Jejunum (tissue), 1 donor: Measurements from ENCODE around the genes RAB36 and BCR.

DNA sequence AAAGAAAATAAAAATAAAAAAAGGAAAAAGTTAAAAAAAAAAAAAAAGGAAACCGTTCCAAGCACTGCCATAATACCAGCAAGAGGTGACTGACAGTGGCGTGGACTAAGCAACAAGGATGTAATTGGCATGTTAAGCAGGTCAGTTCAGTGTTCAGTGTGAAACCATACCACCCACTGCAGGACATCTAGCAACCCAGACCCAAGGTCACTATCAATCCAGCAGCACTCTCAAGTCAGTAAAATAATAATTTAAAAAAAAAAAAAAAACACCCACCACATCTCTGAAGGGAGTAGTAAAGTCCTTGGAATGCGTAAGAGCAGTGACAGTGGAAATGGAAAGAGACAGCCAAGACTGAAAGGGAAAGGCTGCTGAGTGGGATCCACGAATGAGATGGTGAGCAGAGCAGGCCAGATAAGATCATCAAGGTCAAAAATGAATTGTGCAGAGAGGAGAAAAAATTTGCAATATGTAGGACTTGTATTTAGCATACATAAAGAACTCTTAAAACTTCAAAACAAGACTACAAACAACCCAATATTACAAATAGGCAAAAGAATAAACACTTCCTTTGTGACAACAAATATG lies 43.4 kb downstream of the MAPK1 start:
- PRO-cap = no peak

DNA sequence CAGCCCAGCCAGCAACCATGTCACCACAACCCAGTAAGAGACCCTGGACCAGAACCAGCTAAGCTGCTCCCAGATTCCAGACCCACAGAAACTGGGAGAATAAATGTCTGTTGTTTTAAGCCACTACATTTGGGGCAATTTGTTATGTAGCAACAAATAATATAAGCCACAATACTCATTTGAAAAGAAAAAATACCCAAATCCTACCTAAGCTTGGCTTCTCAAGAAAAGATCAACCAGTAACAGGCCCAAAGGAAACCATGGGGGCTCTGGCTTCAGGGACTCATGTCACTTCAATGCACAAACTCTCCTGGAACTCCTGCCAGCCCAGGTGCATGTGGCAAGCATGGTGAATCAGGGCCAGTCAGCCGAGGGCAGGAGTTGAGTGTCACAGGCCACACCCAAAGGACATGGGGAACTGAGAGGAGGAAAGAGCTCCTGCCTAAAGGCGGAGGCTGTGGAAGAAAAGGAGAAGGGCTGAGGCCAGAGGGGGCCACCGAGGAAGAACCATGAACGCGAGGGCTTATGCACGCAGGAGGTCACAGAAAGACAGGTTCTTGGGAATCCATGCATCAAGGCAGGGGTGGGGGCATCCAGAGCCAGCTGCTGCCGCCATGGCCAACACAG lies 15.8 kb downstream of the PPM1F start:
- PRO-cap = no peak

- PRO-cap = no peak
Observed at GRCh38 chr22:21938523-21939102, 14.0 kb downstream of the PPM1F start.

- PRO-cap = no peak
Observed at GRCh38 chr22:21984780-21985255, 2.2 kb upstream of the TOP3B start.

GRCh38 chr22:22166996-22167498 lies 77.5 kb upstream of the VPREB1 start:
- PRO-cap = no peak

DNA sequence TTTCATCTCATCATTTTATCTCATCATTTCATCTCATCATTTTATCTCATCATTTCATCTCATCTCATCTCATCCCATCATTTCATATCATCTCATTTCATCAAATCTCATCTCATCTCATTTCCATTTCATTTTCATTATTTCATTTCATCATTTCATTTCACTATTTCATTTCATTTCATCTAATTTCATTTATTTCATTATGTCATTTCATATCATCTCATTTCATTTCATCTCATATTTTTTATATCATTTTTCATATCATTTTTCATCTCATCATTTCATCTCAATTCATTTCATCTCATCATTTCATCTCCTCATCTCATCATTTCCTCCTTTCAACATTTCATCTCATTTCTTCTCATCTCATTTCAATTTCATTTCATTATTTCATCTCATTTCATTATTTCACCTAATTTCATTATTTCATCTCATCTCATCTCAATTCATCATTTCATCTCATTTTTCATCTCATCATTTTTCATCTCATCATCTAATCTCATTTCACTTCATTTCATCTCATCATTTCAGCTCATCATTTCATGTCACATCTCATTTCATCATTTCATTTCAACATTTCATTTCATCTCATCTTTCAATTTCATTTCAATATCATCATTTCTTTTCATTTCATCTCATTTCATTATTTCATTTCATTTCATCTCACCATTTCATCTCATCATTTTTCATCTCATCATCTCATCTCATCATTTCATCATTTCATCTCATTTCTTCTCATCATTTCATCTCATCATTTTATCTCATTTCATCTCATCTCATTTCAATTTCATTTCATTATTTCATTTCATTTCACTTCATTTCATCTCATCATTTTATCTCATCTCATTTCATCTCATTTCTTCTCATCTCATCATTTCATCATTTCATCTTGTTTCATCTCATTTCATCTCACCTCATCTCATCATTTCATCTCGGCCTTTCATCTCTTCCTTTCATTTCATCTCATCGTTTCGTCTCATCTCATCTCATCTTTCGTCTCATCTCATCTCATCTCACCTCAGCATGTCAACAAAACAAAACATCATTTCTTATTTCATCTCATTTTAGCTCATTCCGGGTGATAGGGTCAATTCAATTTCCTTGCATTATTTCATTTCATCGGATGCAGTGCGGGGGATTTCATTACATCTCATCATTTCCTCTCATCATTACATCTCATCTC lies 40.7 kb downstream of the VPREB1 start:
- PRO-cap = no peak

DNA sequence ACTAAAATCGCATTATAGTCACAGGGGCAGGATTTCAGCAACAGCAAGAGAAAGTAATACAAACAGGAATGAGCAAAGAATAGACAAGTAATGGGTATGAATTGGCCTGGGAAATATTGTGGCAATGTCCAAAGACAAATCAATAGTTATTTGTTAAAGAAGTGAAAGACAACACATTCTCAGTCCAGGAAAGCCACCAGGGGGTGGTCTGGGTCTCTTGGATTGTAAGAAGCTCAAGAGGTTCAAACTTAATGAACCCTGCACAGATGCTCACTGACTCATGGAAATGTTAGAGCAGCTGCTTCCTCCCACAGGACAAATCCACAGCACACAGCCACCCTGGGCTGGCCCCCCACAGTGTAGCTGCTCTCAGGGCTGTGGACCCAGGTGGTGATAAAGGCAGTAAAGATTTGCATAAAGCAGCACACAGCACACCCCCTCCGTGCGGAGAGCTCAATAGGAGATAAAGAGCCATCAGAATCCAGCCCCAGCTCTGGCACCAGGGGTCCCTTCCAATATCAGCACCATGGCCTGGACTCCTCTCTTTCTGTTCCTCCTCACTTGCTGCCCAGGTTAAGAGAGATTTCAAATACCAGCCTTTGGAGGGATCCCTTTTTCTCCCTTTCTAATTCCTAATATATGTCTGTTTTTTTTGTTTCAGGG lies 124.7 kb downstream of the VPREB1 start:
- PRO-cap = no peak

DNA sequence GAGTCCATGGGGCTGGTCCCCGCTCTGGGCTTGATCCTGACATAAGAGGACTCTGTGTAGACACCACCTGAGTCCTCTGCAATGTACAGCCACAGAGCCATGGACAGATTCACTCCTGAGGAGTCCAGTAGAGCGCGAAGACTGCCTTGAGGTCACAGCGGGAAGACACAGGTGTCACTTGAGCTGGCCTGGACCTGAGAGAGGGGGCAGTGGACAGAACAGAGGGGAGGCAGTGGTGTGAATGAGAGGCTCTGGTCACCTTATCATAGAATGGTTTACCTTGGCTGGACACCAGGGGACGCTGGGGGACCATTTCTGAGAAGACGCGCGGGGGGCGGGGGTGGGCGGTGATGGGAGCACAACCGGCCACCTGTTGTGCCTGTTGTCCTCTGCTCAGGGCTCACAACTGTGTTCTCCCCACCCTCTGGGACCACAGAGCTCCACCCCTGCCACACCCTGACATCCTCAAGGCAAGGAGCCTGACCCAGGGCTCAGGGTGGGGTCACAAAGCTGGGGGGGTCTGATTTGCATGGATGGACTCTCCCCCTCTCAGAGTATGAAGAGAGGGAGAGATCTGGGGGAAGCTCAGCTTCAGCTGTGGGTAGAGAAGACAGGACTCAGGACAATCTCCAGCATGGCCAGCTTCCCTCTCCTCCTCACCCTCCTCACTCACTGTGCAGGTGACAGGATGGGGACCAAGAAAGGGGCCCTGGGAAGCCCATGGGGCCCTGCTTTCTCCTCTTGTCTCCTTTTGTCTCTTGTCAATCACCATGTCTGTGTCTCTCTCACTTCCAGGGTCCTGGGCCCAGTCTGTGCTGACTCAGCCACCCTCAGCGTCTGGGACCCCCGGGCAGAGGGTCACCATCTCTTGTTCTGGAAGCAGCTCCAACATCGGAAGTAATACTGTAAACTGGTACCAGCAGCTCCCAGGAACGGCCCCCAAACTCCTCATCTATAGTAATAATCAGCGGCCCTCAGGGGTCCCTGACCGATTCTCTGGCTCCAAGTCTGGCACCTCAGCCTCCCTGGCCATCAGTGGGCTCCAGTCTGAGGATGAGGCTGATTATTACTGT lies 128.0 kb downstream of the ZNF280B start:
- PRO-cap = no peak

- PRO-cap = no peak
Observed at GRCh38 chr22:22409960-22410643, 98.4 kb downstream of the ZNF280B start.

DNA sequence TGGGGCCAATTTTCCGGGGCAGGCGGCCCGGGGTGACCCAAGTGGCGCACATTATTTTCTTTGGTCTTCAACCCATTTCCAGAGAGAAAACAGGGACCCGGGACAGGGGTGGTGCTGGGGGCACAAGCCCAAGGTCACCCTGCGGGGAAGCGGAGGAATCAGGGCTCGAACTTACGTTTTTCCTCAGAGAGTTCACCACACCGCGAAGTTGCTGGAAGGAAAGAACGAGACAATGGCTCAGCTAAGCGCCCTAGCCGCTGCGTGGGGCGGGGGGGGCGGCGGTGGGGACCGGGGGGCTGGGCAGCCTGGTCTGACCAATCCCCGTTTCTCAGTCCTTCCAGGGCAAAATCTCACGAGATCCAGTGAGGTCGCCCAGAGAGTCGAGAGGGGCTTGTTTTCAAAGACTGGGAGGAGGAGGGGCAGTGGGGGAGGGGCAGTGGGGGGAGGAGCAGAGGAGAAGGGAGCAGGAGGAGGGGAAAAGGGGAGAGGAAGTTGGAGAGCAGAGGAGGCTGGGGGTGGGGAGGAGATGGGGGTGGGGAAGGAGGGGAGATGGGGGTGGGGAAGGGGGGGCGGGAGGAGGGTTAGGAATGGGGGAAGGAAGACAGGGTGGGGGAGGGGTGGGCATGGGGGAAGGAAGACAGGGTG lies 1.6 kb downstream of the PRAME start:
- PRO-cap = no peak

GRCh38 chr22:22686486-22686873 lies 42.1 kb downstream of the GGTLC2 start:
- PRO-cap = no peak

DNA sequence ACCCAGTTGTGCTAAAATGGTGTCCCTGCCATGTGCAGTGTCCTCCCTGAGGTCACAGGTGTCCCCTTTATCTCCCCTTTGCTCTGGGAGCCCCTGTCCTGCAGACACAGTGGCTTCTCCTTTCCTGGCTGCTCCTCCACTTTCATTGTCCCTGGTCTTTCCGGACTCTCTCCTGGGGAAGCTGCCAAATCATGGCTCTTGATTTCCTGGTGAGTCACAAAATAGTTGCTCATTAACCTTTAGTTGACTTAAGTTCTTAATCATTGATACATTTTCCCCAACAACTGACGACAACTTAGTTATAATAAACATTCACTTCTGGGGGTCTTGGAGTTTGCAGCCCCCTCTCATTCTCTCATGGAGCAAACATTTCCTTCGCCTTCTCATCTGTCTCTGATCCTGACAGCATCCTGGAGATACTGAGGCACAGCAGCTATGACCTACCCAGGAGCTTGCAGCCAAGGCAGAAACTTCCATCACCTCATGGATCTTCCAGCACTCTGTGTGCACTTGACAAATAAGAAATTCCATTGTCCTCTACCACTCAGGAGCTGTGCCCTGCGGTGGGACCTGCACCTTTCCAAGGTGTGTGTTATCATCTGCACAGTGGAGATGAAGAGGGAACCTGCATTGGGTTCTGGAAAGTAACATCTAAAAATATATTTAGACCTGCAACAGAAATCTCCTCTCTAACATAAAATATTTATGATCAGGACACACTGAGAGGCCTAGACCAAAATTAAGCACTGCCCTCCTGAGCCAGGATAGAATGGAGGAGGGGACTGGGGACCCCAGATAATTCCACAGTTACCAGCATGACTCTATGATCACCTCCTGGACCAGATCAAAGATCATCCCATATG lies 49.0 kb downstream of the GGTLC2 start:
- PRO-cap = unidirectional peak, minus-strand start at position 147 of the sequence

- PRO-cap = no peak
Observed at GRCh38 chr22:22818584-22819257, 68.9 kb upstream of the IGLL5 start.

GRCh38 chr22:22902073-22902541 lies 14.5 kb downstream of the IGLL5 start:
- PRO-cap = no peak

DNA sequence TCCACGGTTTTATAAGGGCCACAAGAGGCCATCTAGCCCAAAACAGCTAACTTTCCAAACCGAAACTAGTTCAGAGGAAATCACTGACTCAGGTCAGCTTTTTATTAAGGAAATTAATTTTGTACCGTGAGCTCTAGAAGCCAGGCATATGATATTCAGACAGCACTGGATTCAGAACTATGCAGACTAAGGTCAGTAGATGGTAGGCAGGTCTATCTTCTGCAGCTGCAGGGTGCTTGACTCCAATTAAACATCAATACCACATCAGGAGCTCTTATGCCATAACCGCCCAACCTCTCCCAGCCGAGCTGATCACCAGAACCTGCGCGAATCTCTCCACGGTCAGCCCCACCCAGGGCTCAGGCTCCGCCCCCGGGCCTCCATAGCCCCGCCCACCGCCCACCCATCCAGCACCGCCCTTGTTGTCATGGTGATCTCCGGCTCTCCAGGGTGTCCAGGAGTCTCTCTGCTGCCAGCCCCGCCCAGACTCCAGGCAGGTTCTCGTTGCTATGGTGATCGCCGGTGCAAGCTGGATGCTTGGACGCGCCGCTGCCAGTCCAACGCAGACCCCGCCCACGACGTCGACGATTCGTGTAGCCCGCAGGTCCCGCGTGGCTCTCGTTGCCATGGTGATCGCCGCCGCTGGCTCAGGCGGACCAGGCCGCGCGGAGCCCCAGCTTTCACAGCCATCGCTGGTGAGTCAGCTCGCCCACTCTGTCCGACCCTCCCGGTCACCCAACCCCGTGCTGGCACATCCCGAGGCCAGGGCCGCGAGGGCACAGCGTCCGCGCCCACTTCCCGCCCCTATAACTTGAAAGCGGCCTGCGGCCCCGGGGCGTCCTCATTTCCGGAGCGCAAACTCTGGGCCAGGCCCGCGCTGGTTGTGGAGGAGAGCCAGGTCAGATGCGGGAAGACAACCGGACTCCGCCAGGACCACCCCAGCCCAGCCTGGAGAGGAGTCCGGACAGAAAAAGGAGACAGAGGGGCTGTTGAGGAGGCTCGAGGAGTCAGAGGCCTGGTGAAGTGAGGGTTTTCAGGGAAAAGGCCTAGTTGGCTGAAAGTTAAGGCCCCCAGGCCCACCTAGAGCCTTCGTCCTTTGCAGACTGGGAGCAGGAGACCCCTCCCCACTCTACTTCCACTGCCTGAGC lies at the start of gene RAB36:
Gene RAB36, plus strand, starts transcription at position 621 of the 1,148 bp plus-strand sequence.
- PRO-cap = unidirectional peak, minus-strand start at position 248 of the sequence; bidirectional peak, plus-strand start at position 576 of the sequence, minus-strand start at position 324 of the sequence

- PRO-cap = no peak
Observed at GRCh38 chr22:23179215-23179815, 994 bp upstream of the BCR start.

DNA sequence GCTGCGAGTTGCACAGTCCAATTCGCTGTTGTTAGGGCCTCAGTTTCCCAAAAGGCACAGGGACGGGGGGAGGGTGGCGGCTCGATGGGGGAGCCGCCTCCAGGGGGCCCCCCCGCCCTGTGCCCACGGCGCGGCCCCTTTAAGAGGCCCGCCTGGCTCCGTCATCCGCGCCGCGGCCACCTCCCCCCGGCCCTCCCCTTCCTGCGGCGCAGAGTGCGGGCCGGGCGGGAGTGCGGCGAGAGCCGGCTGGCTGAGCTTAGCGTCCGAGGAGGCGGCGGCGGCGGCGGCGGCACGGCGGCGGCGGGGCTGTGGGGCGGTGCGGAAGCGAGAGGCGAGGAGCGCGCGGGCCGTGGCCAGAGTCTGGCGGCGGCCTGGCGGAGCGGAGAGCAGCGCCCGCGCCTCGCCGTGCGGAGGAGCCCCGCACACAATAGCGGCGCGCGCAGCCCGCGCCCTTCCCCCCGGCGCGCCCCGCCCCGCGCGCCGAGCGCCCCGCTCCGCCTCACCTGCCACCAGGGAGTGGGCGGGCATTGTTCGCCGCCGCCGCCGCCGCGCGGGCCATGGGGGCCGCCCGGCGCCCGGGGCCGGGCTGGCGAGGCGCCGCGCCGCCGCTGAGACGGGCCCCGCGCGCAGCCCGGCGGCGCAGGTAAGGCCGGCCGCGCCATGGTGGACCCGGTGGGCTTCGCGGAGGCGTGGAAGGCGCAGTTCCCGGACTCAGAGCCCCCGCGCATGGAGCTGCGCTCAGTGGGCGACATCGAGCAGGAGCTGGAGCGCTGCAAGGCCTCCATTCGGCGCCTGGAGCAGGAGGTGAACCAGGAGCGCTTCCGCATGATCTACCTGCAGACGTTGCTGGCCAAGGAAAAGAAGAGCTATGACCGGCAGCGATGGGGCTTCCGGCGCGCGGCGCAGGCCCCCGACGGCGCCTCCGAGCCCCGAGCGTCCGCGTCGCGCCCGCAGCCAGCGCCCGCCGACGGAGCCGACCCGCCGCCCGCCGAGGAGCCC lies at the start of gene BCR:
Gene BCR, plus strand, starts transcription at position 209 of the 999 bp plus-strand sequence.
- PRO-cap = bidirectional peak, plus-strand start at position 238 of the sequence, minus-strand start at position 426 of the sequence

DNA sequence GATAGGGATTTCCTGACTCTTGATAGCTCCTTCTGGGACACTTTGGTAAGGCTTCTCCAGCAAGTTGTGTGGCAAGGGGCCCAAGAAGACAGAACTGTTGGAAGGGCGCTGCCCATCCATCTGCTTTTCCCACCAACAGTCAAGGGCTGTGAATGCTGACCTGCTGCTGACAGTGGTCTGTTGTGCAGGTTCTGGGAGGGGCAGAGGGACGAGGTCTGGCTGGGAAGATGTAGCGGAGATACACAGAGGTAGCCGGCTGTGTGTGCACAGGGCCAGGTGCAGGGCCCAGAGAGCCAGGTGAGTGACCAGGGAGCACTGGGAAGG lies 12.3 kb downstream of the BCR start:
- PRO-cap = no peak

- PRO-cap = no peak
Observed at GRCh38 chr22:23217560-23218102, 37.3 kb downstream of the BCR start.

GRCh38 chr22:23251413-23252088 lies 71.2 kb downstream of the BCR start:
- PRO-cap = no peak